ENCODE data around the gene CHSY3.

GRCh38 chr5:126499926-126500362, 76.7 kb downstream of the GRAMD2B start:
- PRO-cap: no peak

GRCh38 chr5:126587558-126587990, 7.4 kb downstream of the ALDH7A1 start:
- PRO-cap: no peak

GRCh38 chr5:126591265-126592134, 3.5 kb downstream of the ALDH7A1 start:
- PRO-cap: no peak

- PRO-cap: no peak
These were observed 1.4 kb downstream of the LMNB1 start for GRCh38 chr5:126777982-126779093.

- PRO-cap: no peak
These were observed 69.5 kb downstream of the LMNB1 start for GRCh38 chr5:126846489-126846775.

- PRO-cap: no peak
These were observed 74.4 kb downstream of the LMNB1 start for GRCh38 chr5:126851329-126851839.

GRCh38 chr5:127029420-127029834, 931 bp downstream of the MARCHF3 start:
- PRO-cap: no peak

GRCh38 chr5:127941369-127942043, 142.1 kb upstream of the SLC12A2 start:
- PRO-cap: no peak

DNA sequence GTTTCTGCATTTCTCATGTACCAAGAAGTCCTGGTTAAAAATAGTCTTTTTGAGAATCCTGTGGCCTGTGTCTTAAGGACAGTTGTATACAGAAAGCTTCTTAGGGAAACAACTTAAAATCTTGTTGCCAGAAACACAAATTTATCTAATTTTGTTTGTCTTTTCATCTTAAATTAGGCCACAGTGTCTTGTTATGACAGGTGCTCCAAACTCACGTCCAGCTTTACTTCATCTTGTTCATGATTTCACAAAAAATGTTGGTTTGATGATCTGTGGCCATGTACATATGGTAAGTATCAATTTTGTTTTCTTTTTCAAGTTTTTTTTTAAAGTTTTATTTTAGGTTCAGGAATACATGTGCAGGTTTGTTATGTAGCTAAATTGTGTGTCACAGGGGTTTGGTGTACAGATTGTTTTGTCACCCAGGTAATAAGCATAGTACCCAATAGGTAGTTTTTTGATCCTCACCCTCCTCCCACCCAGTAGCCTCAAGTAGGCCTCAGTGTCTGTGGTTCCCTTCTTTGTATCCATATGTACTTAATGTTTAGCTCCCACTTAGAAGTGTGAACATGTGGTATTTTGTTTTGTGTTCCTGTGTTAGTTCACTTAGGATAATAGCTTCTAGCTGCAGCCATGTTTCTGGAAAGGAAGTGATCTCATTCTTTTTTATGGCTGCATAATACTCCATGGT, 74.5 kb downstream of the SLC12A2 start:
- PRO-cap: no peak

- PRO-cap: no peak
These were observed 799 bp downstream of the FBN2 start for GRCh38 chr5:128537158-128537733.

GRCh38 chr5:129751514-129751909, 3.6 kb downstream of the MINAR2 start:
- PRO-cap: no peak

- PRO-cap: no peak
These were observed at the start of gene CHSY3 for GRCh38 chr5:129903597-129904586. Gene CHSY3, plus strand, starts transcription at chr5:129904465.

- PRO-cap: no peak
These were observed 47.6 kb downstream of the CHSY3 start for GRCh38 chr5:129951824-129952247.

DNA sequence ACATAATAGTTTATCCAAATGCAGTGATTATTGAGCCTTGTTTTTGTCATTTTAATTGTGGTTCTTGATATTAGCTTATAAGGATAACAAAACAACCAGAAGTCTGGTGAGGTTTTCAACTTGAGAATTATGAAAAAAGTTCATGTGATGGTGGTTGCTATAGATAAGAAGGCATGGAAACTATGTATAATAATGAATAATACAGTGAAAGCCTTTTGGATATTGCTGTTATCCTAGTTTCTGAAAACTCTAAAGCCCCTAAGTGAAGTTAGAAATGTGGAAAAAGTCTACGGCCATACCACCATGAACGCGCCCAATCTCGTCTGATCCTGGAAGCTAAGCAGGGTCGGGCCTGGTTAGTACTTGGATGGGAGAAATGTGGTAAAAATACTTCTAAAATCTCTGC, 209.9 kb downstream of the CHSY3 start:
- PRO-cap: no peak

- PRO-cap: no peak
These were observed 347.0 kb downstream of the HINT1 start for GRCh38 chr5:130818048-130818466.

GRCh38 chr5:131163725-131164083, 1.4 kb downstream of the HINT1 start:
- PRO-cap: no peak

- PRO-cap: no peak
These were observed 732 bp downstream of the LYRM7 start for GRCh38 chr5:131171456-131171895.

GRCh38 chr5:131395226-131396161, 131.6 kb downstream of the CDC42SE2 start:
- PRO-cap: no peak

DNA sequence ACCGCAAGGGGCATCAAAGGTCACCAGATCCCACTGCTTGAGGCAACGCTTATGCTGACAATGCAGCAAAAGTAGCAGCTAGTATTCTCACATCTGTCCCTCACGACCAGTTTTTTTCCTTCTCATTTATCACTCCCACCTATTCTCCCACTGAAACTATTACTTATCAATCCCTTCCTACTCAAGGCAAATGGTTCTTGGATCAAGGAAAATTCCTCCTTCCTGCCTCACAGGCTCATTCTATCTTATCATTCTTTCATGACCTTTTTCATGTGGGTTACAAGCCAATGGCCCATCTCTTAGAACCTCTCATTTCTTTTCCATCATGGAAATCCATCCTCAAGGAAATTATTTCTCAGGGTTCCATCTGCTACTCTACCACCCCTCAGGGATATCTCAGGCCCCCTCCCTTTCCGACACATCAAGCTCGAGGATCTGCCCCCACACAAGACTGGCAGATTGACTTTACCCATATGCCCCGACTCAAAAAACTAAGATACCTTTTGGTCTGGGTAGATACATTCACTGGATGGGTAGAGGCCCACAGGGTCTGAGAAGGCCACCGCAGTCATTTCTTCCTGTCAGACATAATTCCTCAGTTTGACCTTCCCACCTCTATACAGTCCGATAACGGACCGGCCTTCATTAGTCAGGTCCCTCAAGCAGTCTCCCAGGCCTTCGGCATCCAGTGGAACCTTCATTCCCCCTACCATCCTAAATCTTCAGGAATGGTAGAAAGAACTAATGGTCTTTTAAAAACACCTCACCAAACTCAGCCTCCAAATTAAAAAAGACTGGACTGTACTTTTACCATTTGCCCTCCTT, 58.3 kb downstream of the RAPGEF6 start:
- PRO-cap: no peak

DNA sequence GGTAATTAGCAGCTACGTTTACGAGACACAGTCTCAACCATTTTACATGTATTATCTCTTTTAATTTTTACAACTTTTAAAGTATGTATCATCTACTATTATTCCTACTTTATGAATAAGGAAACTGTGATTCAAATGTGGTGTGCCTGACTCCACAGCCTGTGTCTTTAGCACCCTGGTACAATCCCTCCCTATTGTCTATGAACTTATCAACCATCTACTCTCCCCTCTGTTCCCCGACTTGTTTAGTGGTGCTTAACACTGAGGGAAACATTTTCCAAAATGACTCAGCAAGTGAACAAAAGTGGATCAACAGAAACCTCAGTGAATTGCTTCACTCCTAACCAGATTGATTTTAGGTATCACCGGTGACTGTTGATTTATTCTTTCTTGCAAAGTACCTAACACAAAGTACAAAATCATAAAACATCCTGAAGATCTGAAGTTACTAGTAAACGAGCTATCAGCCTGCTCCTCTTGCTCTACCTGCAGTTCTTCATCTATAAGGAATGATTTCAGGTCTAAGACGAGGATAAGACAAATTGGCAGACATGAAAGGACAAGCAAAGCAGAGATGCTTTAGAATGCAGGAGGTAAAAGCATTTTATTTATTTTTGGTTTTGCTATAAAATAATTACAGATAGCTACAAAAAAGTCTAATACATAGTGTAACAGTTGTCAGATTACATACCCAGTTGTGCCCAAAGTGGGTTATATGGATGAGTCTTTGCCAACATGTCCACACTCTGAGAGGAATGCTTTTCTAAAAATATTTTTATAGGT, 42.2 kb upstream of the RAPGEF6 start:
- PRO-cap: no peak